Mesangial cell (primary cell): ENCODE results near the genes SLC35E3, MDM2, MYRFL and TPH2.

DNA sequence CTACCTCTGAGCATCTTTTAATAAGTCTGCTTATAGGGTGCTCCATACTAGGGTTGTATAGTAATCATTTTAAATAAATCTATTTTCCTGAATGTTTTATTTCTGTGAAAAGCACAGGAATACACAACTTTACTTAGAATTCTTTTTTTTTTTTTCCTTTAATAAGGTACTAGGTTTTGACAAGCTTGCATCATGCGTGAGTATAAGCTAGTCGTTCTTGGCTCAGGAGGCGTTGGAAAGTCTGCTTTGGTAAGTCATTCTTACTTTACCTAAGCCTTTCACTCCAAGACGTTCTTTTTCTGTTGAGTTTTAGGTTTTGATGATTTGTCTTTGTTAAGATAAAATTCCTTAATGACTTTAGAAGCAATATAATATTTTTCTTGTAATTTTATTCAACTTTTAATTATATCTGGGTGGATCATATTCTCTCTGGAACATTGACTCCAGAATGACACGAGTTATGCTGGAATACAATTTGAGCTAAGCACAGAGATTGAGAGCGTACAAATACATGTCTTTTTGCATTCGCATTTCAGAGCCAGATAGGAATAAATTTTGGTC lies 37.9 kb downstream of the RAP1B start:
- RAMPAGE, long total RNA = no peak

GRCh38 chr12:68745708-68746489 lies at the start of gene SLC35E3:
Gene SLC35E3, plus strand, starts transcription at chr12:68746176.
- RAMPAGE, long total RNA = start-site peak on the plus strand at chr12:68746161-68746173, 58 reads

DNA sequence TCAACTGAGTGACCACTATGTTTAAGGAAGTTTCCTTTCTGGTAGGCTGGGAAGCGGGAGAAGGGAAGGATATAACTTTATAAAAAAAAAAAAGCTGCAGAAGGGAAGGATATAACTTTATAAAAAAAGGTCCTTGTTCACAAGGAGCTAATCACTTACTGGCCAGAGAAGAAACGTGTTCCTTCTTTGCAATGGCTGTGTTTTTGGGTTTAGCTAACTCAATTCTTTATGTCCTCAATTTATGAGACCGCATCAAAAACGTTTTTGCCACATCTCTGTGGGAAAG lies 1.1 kb upstream of the MDM2 start:
- RAMPAGE, long total RNA = no peak

DNA sequence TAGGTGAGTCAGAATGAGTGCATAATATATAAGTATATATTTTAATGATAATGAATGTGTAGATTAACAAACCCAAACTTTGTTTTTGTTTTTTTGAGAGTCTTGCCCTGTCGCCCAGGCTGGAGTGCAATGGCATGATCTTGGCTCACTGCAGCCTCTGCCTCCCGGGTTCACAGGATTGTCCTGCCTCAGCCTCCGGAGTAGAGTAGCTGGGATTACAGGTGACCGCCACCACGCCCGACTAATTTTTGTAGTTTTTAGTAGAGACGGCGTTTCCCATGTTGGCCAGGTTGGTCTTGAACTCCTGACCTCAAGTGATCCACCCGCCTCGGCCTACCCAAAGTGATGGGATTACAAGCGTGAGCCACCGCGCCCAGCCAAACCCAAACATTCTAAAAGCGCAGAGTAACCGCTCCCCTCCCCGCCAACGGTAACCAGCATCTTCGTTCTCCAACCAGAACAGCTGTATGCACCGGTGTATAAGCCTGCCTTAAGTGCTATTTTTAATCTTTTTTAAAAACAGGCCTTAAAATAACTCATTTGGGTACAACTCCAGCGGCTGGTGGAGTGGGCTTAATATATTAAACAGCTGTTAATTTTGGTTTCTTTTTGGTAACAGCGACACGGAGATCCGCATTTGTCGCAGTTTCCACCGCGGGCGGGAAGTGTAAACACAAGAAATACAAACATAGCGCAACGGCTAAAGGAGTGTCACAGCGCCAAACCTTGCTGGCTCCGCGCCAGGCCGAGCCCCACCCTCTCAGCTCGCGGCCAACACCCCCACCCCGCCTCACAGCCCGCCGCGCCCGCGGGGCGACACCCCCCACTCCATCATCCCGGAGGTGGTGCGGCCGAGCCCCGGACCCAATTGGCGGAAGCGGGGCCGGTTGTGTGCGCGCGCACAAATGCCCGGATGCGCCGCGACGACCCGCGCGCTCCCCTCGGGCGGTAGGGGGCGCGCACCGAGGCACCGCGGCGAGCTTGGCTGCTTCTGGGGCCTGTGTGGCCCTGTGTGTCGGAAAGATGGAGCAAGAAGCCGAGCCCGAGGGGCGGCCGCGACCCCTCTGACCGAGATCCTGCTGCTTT lies at the start of gene MDM2:
Gene MDM2, plus strand, starts transcription at position 954 of the 1,086 bp plus-strand sequence.
- RAMPAGE, long total RNA = start-site peak on the plus strand centred at position 968 of the sequence, 55 bp wide, 254 reads

DNA sequence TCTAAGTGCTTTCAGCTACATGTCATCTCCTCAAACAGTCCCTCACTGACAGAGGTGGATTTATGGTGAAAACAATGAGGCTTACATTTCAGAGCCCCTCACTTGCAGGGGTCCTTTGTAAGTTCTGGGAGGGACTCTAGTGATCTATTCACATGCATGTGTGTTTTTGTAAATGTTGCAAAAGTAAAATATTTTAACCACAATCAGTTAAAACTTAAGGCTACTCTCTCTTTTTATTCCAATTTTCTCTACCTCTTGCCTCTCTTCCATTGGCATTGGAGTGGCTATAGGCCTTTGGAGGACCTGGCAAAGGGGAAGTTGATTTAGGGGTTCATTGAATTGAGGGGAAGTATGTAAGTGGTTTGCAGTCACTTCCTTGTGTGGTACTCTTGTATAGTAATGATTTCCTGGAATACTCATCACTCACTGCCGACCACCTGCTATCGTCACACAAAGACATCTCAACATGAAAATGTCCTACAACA lies 45.6 kb upstream of the CPM start:
- RAMPAGE, long total RNA = no peak

DNA sequence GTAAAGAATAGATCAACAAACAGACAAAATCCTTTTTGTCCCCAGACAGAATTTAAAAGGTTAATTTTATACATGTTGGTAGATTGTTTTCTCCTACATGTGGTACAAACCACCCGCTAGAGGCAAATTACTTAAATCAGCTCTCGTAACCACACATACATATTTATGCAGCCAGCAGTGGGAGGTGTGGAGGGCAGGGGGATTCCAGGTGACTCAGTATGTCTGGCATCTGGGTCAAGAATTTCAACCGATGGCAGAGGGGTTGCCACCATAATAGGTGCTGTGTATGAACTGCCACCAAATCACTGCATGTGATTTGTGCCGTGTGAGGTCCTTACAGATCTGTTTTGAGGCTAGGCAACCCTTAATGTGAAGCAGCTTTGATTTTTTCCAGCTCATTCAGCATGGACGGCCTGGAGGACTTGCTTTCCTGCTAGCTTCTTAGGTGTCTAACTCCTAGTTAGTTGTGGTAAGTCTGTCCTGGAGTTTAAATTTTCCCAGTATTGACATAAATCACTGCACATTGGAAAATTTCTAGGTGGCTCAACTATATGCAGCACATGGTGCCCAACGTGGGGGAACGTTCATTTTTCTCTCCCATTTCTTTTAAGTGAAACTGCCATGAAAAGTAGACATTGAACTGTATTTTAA lies 120.1 kb upstream of the CPM start:
- RAMPAGE, long total RNA = no peak

GRCh38 chr12:69065077-69065470 lies 132.1 kb upstream of the CPM start:
- RAMPAGE, long total RNA = no peak

GRCh38 chr12:69240653-69240935 lies 1.2 kb downstream of the CPSF6 start:
- RAMPAGE, long total RNA = no peak

GRCh38 chr12:69250968-69251616 lies 11.7 kb downstream of the CPSF6 start:
- RAMPAGE, long total RNA = no peak

DNA sequence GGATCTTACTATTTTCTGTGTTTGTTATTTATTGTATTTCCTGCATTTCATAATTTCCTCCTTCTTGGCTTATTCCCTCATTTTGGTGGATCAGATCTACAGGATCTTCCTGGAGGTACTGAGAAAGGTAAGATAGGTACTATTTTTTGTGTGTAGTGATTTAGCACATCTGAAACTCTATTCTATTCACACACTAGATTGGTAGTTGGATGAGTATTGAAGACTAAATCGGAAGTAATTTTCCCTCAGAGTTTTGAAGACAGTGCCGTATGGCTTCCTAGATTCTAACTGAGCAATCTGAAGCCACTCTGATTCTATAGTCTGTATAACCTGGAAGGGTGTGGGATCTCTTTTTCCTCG lies 453 bp upstream of the YEATS4 start:
- RAMPAGE, long total RNA = no peak

DNA sequence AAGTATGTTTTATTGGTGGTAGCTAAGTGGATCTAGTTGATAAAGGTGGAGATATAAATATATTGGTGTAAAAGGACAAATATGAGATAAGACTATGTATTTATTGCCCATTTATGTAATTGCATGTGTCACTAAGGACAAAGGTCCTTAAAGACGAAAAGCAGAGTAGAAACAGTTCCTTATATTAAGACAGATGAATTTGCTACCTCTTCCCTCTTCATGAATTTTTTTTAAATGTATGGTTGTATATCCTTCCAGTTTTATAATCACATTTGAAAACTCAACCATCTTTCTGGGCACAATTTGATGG lies at the start of gene MYRFL:
Gene MYRFL, plus strand, starts transcription at position 163 of the 310 bp plus-strand sequence.
- RAMPAGE, long total RNA = no peak

DNA sequence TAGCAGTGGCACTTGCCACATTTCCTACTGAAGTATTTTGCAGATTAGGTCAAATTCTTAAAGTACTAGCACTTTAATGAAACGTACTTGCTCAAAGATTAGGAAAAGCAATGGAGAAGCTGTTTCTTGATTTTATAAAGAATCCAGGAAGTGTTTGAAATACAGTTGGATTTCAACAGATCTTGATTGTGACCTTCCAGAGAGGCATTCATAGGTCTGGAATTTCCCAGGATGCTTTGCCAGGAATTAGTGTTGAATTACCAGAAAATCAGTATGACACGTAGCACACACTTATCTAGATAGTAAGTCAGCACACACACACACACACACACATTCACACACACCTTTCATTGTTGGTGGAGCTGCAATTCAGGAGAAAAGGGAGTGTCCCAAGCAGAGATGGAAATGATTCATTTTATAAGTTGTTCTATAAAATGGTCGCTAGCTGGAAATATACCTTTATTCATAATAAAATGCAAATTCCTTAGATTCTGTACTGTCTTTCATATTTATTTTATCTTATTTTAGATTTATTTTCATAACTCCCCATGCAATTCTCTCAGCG lies 162.8 kb downstream of the MYRFL start:
- RAMPAGE, long total RNA = no peak

DNA sequence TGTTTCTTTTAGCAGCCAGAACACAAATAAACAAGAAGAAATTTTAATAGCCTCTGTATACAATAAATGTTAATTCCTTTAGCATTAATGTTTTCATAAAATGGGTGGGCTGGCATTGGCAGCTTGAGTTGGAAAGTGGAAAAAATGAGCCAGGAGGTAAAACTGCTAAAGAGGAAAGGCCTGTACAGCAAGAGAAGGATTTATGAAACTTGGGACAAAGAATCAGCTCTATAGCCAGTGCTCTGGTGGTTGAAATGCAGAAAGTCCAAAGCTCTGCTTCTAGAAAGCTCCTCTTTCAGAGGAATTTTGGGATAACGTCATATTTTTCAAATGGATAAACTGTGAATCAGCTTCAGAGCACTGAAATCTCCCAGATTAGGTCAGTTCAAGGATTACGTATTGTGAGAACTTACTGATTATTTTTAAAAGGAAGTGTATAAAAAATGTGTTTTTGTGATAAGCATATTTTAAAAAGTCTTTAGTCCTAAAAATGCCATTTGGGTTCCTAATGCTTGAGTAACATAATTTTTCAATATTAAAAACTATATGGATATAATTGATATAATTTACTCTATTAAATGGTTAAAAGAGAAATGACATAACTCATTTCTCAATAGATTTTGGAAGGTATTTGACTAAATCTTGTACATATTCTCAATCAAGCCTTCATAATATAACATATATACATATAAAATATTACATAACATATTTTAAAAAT lies 203.0 kb upstream of the CNOT2 start:
- RAMPAGE, long total RNA = no peak

GRCh38 chr12:70243527-70244342 lies 502 bp downstream of the CNOT2 start:
- RAMPAGE, long total RNA = no peak

GRCh38 chr12:71141265-71141603 lies 16.6 kb downstream of the TSPAN8 start:
- RAMPAGE, long total RNA = no peak

- RAMPAGE, long total RNA = no peak
Measured at GRCh38 chr12:71469283-71469731, 29.7 kb downstream of the LGR5 start.

DNA sequence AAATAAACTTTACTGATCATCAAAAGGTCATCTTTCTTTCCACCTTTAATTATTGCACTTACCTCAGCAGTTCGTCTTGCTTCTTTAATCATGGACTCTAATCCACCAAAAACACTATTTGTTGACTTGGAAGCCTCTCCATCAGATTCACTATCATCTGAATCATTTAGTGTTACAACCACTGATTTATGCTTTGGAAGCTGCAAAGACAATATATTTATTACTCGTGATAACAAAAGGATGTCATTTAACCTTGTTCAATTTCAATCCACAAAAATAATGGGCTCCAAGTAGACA lies 28.3 kb downstream of the ZFC3H1 start:
- RAMPAGE, long total RNA = no peak

GRCh38 chr12:71844993-71845565 lies 5.5 kb downstream of the TBC1D15 start:
- RAMPAGE, long total RNA = no peak

DNA sequence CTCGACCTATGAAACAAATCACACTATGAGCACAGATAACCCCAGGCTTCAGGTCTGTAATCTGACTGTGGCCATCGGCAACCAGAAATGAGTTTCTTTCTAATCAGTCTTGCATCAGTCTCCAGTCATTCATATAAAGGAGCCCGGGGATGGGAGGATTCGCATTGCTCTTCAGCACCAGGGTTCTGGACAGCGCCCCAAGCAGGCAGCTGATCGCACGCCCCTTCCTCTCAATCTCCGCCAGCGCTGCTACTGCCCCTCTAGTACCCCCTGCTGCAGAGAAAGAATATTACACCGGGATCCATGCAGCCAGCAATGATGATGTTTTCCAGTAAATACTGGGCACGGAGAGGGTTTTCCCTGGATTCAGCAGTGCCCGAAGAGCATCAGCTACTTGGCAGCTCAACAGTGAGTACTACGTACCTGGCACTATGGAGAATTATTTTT lies at the start of gene TPH2:
Gene TPH2, plus strand, starts transcription at position 162 of the 447 bp plus-strand sequence.
- RAMPAGE, long total RNA = no peak

- RAMPAGE, long total RNA = no peak
Measured at GRCh38 chr12:72076348-72076613, 137.6 kb downstream of the TPH2 start.